ENCODE measurements around a stretch of chr12.

DNA sequence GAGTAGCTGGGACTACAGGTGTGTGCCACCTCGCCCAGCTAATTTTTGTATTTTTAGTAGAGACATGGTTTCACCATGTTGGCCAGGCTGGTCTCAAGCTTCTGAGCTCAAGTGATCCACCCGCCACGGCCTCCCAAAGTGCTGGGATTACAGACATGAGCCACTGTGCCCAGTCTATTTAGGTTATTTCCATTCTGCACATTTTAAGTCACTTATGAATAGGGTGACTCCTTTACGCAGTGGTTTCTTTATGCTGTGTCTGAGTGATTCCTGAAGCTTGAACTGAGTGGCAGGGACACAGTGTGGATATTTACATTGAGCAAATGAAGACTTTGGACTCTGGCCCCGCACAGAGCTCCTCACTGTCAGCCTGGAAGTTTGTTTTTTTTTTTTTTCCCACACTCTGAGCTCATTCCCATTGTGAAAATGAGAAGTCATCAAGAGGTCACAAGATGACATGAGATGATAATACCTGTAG, 72.6 kb downstream of the TBX3 start:
- RRBS: no CpG with 5 or more reads among the region's 5 CpGs

DNA sequence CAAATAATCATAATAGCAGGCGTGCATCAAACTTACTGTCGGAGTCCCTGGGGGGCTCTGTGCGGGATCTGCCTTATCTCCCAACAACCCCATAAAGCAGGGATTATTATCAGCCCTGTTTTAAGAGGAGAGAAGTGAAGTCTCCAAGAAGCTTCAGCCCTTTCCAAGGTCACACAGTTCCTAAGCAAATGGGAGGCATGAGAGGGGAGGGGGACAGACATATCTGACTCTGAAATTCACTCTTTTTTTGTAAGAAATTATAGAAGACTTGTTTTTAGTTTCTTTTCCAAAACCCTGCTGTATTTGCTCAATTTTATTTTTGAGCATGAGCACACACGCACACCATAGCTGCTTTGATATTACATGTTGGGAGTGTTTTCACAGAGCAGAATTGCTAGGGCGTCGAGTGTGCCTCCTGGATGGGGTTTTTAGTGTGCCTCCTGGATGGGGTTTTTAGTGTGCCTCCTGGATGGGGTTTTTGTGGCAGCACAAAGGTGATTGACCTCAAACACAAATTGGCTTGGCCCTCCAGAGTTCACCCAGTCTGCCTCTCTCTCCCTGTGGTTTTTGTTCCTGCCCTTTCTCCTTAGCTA, 27.3 kb downstream of the TBX3 start:
- RRBS: no CpG with 5 or more reads among the region's 6 CpGs

GRCh38 chr12:114666610-114667431, 17.2 kb downstream of the TBX3 start:
- RRBS: 30% methylated on average over 4 of the region's 38 CpGs

DNA sequence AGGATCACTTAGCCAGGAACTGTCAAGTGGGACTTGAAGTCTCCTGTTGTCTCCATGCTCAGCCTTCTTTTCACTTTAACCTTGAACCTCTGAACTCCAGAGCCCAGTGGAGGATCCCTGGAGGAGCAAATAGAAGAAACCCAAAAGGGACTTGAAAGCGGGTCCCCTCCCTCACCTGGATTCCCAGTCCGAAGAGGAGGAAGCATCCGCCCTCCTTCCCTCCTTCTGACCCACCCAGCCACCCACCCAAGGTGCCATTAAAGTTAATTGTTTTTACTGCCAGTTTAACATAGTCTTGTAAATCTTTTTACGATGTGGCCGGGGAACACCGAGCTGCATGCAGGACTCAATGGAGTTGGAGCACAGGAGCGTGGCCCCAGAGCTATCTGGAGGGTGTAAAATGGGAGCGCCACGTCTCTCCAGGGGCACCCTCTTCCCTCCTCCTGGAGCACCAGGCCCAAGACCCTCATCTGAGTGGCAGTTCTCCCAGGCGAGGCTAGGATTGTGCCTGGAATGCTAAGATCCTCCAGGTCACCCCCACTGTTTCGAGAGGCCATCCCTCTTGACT, 50.0 kb upstream of the TBX3 start:
- RRBS: no CpG with 5 or more reads among the region's 11 CpGs

GRCh38 chr12:114744659-114745176, 60.7 kb upstream of the TBX3 start:
- RRBS: no CpG with 5 or more reads among the region's 18 CpGs

- RRBS: no CpG with 5 or more reads among the region's 13 CpGs
Observed at GRCh38 chr12:114799425-114800044, 115.6 kb upstream of the TBX3 start.

DNA sequence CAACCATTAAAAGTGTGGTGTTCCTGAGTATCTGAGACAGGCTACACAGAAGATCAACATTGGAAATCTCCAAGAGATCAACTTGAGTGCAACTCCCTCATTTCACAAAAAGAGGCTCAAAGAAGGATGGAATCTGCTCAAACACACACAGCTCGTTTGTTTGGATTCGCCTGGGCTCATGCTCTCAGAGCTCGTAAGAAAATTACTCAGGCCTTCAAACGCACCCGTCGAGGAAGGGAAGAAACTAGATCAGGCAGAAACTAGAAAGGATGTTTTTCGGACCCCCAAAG, 128.8 kb upstream of the TBX3 start:
- RRBS: no CpG with 5 or more reads among the region's 7 CpGs

GRCh38 chr12:114952833-114953438, 269.0 kb upstream of the TBX3 start:
- RRBS: no CpG with 5 or more reads among the region's 19 CpGs

DNA sequence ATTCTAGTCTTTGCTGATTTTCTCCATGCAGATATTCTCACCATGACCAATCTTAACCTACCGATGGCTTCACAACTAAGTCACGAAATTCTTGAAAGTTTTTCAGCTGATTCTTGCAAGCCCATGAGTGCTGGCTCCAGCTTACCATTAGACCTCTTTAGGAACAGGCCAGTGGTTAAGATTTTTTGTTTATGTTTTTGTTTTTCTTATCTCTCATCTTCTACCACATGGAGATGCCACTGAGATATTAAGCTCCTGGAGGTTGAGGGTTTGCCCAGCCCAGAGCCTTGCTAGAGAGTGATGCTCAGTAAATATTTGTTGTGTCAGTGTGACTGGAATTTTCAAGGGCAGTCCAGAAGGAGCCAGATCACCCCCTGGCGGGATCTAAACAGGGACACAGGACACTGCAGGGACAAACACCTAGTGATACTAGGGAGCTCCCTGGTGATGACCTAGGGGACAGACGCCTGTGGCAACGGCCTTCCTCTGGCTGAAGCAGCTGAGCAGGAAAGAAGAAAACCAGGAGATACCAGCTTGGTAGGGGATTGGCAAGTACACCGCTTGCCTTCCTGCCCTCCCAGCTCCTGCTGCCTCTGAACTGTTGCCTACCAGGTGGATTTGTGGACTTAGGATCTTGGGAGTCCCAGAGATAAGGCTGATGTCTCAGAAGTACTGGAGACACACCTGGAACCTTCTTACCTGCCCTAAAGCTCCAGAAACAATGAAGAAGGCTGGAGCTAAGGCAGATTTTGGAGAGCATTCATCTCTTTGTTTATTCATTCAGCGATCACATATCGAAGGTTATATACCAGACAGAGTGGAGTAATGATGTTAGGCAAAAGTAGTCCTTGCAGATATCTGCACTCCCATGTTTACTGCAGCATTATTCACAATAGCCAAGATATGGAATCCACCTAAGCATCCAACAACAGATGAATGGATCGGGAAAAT, 714.4 kb upstream of the TBX3 start:
- RRBS: no CpG with 5 or more reads among the region's 9 CpGs

GRCh38 chr12:115570616-115570952, 706.9 kb downstream of the MED13L start:
- RRBS: no CpG with 5 or more reads among the region's 5 CpGs

GRCh38 chr12:115657087-115657736, 620.3 kb downstream of the MED13L start:
- RRBS: no CpG with 5 or more reads among the region's 6 CpGs

DNA sequence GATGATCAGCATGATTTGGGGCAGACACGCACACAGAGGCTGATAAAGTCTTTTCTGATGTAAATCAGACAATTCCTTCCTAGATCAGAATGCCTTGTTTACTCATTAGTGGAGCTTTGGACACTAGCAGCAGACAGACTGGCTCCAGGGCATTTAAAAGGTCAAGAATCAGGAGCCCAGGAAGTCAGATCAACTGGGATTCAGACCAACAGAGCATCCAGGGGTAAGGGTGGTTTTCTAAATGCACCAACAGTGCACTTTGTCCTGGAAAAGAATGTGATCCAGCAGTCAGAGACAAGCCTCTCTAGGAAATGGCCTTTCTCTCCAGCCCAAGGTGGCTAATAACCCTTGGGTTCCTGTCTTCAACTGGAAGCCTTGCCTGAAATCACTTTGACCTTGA, 405.3 kb downstream of the MED13L start:
- RRBS: no CpG with 5 or more reads among the region's 1 CpG

GRCh38 chr12:115949163-115949499, 328.4 kb downstream of the MED13L start:
- RRBS: no CpG with 5 or more reads among the region's 6 CpGs

DNA sequence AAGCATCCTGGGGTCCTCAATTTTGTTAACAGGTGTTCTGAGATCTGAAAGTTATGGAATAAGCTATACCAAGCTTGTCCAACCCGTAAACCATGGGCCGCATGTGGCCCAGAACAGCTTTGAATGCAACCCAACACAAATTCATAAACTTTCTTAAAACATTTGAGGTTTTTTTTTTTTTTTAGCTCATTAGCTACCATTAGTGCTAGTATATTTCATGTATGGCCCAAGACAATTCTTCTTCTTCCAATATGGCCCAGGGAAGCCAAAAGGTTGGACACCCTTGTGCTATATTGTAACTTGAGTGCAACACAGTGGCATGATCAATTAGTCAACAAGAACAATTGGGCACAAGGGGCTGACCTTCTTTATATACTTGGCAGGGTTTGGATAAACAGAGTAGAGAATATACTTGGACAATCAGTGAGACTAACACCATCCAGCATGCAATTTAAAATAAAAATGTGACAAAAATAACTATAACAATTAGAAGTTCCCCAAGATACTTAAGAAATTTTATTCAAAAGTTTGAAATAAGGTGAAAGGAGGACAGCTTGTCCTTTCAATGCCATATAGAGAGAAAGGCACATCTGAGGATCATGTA, 197.5 kb downstream of the MED13L start:
- RRBS: no CpG with 5 or more reads among the region's 2 CpGs

DNA sequence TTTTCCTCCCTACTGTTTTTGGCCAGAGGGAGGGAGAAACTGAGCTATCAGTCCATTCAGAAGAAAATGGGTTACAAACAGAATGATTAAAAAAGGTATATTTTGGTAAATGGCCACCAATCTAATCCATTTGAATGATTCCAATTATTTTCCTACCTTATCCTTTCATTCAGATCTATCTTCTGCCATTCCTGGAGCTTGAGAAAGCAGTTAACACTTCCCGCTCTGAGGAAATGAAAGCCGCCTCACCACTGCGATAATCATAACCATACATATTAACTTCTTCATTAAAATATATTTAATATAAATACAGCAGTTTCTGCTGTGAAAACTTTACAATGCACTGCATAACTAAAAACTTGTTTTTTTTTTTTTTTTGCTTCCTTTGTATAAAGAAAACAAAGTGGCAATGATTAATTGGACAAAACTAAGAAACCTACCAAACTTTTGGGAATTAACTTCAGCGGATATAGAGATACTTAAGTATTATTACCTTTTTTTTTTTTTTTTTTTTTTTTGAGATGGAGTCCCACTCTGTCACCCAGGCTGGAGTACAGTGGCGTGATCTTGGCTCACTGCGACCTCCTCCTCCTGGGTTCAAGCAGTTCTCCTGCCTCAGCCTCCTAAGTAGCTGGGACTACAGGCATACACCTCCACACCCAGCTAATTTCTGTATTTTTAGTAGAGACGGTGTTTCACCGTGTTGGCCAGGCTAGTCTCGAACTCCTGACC, 71.7 kb downstream of the MED13L start:
- RRBS: no CpG with 5 or more reads among the region's 9 CpGs

DNA sequence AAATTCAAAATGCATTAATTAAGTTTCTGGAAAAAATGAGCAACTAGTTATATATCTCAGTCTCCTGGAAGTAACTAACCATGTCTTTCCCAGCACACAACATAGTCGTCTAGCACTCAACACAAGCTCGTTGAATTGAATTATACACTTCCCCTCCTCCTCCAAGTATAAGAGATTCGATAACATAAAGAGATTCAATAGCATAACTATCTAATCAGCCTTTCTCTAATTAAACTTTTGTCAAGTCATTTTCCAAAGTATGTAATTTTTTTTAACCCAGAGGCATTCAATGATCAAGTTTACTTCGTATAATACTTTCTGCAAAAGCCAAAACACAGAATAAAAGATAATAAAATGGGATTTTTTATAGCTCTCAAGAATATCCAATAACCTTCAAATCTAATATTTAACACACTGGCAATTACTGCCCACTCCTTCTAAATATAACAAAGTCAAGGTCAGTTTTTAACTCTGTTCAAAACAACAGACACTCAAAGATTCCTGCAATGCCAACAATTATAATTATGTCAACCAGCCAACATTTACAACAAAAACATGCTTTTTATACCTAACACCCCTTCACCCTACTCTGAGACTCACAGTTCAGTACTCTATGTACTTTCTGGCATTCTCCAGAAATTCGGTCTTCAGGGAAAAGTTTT, 59.5 kb downstream of the MED13L start:
- RRBS: no CpG with 5 or more reads among the region's 5 CpGs

GRCh38 chr12:116276326-116276531, 1.3 kb downstream of the MED13L start:
- RRBS: no CpG with 5 or more reads among the region's 12 CpGs

DNA sequence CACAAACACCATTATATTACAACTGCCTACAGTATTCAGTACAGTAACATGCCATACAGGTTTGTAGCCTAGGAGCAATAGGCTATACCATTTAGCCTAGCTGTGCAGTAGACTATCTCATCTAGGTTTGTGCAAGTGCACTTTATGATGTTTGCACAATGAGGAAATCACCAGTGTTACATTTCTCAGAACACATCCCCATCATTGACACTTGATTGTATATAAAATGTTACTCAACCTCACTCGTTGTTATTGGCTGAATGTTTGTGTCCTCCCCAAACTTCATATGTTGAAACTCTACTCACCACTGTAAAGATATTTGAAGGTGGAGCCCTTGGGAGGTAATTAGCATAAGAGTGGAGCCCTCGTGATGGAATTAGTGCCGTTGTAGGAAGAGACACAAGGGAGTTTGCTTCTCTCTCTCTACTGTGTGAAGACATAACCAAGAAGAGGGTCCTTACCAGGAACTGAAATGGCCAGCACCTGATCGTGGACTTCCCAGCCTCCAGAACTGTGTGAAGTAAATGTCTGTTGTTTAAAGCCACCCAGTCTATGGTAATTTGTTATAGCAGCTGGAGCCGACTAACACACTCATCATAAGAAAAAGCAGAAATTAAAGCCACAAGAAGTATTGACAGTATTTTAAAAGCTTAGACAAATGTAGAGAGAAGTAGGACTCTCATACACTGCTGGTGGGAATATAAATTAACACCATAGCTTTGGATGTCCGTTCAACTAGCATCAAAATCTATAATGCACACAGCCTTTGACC, 3.3 kb upstream of the MED13L start:
- RRBS: no CpG with 5 or more reads among the region's 6 CpGs

DNA sequence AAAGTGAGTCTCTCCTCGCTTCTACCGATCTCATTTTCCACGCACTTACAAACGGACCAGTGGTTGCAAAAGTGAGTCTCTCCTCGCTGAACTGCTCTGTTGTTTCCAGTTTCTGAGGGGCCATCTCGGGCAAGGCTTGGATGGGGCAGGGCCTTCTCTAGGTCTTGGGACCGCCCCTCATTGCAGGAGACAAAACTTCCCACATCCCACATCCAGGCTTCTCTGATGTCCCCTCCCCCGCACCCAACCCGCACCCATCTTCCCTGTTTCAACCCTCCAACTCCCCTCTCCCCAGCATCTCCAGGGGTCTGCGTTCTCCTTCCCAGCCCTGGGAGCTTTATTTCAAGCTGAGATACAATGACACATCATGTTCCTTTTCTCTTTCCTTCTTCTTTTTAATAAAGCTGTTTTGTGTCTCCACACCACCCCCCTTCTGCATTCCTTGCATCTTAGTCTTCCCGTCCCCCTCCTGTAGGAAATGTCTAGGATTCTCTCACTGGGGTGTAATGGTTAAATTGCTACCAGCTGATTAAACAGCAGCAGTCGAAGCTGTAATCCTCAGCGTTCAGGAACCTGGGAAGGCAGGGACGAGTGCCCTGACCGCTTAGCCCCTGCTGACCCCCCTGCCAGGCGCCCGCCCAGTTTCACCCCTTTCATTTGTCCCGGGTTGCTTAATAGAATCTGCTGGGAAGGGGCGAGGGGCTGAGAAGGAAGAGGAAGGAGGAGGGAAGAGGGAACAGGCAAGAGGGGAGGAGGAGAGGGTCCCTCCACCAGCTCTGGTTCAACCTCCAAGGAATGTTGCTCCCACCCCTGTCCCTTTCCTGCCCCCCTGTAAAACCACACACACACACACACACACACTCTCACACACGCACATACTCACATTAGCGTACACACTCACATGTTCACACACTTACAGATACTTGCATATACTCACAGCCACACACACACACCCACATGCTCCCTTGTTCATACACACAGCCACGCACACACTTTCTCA, 104.4 kb upstream of the MED13L start:
- RRBS: no CpG with 5 or more reads among the region's 22 CpGs

DNA sequence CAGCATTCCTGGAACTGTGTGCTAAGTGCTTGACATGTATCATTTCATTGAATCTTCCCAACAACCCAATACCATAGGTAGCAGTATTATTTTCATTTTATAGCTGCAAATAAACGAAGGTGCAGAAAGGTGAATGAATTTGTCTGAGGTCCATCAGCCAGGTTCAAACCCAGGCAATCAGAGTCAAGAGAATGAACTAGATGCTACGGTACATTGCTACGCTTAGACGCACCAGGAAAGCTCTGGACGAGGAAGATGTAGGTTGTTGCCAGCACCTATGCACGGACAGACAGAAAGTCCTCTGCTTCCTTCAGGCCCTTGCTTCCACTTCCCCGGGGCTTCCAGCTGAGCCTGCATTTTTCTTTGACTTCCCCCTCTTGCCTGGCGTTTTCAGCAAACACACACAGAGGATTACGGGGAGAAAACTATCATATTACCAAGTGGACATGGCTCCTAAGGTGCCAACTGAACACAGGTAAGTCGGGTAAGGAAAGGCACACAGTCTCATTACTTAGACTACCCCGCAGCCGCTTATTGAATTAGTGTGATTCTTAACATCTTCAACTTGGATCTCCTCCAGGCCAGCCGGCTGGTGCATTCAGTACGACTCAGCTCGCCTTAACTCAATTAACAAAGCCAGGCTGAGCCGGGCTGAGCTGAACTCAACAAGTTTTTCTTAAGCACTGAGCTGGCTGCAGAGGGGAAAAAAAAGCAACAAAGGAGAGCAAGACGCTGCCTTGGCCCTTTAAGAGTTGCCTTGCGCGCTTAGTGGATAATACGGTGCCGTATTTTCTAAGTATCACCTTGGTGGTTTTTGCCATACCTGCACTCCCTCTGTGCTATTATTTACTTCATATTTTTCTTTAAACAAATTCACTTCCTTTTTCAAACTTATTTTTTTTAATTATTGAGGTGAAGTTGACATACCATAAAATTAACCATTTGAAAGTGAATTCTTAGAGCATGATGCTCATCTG, 19.2 kb upstream of the MAP1LC3B2 start:
- RRBS: no CpG with 5 or more reads among the region's 21 CpGs

All from epithelial cell of esophagus (primary cell).